Stomach (tissue), 7 donors: ENCODE measurements around the genes BEND6 and COL19A1.

DNA sequence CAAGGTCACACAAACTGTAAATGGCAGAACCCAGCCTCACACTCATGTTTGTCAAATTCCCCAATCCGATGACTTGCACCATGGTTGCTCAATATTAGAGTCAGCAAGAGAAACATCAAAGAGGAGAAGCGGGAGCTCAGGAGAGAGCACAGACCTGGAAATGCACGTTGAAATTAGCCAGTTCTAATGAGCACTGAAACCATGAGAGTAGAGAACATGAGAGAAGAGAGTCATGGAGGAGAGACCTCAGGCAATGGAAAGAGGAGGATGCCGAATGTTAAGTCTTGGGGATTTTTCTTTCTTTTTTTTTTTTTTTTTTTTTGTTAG, 13.4 kb upstream of the MLIP start:
- PRO-cap = no peak
- RAMPAGE, long total RNA, 5 experiments = no peak in any of the 5 experiments
- RRBS = no CpG with 5 or more reads among the region's 4 CpGs

- PRO-cap = no peak
- RAMPAGE, long total RNA, 5 experiments = no peak in any of the 5 experiments
- RRBS = no CpG with 5 or more reads among the region's 7 CpGs
These were observed 128.0 kb upstream of the FAM83B start for GRCh38 chr6:54718413-54719227.

GRCh38 chr6:56073511-56073869, 173.9 kb downstream of the COL21A1 start:
- PRO-cap = no peak
- RAMPAGE, long total RNA, 5 experiments = no peak in any of the 5 experiments
- RRBS = no CpG with 5 or more reads among the region's 1 CpG

GRCh38 chr6:56506307-56506815, 259.0 kb upstream of the COL21A1 start:
- PRO-cap = no peak
- RAMPAGE, long total RNA, 5 experiments = start-site peak on the minus strand in 1 of 5 experiments, at chr6:56506461-56506738 at its widest, 23 to 24 reads per replicate
- RRBS = no CpG with 5 or more reads among the region's 4 CpGs

GRCh38 chr6:56507378-56508139, 260.2 kb upstream of the COL21A1 start:
- PRO-cap = no peak
- RAMPAGE, long total RNA, 5 experiments = no peak in any of the 5 experiments
- RRBS = no CpG with 5 or more reads among the region's 7 CpGs

GRCh38 chr6:56614322-56614859, 340.2 kb downstream of the DST start:
- PRO-cap = no peak
- RAMPAGE, long total RNA, 5 experiments = no peak in any of the 5 experiments
- RRBS = no CpG with 5 or more reads among the region's 1 CpG

DNA sequence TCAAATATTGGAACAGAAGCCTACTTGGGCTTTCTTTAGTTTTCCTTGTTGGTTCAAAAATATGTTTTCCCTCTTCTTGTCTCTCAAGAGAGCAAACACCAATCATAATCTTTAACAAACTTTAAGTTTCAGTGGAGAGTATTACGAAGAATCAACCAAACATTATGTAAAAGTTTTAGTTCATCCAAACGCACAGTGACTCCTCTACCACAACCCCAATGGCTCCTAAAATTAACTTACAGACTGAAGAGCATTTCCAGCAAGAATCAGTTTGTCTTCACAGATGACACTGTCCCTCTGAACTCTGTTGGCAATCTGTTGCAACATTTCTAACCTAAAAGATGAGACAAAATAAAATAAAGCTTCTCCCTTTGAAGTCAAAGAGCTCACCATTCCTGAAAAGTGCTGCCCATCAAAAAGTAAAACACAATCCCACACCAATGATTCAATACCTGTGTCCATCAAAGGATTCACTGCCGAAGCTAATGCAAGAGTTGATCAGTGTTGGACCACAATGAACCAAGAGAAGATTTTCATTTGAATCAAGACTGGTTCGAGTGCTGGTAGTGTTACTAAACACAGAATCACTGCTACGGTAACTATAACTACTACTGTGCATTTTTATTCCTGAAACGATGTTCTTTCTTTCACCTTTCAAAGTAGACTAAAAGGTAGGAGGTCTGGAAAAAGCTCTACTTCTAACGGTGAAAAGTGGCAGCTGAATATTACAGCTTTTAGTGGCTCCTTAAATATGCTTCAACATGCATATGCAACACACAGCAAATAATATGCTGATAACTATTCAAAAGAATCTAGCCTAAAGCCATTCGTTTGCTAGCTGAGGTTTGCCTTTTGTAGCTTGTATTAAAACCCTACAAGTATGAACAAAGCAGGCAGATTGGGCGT, 312.2 kb downstream of the DST start:
- PRO-cap = no peak
- RAMPAGE, long total RNA, 5 experiments = no peak in any of the 5 experiments
- RRBS = no CpG with 5 or more reads among the region's 9 CpGs

DNA sequence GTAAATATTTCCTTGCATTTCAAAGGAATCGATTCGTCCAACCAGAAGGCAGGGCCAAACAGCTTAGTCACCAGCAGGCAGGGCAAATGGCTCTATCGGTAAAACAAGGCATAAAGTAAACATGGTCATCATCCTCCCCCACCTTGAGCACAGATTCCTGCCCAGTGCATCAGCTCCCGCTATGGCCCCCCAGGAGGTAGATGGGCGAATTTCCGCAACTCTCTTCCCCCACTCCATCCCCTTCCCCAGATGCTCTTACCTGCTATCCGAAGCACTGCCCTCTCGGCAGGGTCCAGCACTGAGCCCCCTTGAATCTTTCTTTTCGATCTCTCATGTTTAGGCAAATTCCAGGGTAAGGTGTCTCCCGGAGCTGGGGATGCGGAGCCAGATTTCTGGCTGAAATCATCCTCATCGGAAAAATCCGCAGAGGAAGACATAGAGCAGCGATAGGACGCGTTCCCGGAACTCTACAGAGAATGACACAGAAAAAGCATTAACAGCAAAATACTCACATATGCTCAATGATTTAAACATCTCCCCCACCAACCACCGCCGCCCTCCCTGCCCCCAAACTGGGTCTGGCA, 103.4 kb downstream of the DST start:
- PRO-cap = no peak
- RAMPAGE, long total RNA, 5 experiments = no peak in any of the 5 experiments
- RRBS = 8% methylated on average over 6 of the region's 19 CpGs

DNA sequence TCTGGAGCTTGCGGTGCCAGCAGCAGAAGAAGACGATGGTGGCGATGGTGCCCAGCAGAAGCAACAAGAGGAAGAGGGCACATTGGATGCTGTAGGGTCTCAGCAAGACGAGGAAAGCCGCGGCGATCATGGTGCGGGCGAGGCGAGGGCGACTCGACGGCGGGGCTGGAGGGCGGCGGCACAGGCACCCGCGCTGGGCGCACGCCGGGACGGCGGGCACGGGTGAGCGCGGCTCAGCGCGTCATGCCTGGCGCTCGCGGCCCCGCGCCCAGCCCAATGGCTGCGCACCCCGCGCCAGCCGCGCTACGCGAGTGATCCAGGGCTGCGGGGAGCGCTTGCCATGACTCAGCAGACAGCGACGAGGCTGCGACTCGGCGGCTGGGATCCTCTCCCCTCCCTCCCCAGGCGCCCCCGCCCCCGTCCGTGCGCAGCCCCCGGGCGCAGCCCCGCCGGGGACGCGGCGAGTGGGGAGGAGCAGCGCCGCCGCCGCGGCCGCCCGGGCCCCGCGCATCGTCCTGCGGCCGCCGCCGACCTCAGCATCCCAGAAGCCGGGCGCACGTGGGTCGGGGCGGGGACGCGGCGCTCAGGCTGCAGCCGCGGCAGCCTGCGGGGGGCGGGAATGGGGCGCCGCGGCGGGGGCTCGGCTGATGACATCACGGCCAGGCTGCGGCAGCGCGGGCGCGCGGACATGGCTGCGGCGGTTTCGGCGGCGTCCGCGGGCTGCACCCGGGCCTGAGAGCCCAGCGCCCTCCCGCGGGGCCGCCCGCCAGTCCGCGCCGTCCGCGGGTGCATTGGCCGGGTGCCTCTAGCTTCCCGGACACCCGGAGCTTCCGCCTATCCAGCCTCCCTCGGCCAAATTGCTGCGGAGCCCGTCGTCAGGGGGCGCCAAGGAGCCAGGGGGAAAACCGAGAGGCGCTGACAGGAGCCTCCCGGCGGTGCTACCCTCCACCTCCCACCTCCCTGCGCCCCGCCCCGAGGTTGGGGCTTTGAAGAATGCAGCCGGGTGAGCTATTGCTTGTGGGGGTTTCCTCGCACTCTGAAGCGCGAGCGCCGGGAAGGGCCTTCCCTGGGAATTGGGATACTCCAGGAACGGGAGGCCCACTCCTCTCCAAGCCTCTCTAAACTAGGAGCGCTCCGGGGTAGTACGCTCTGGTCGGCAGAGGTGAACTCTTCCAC, at the start of gene BEND6:
Gene BEND6, plus strand, starts transcription at position 650 of the 1,176 bp plus-strand sequence.
- PRO-cap = bidirectional peak, plus-strand start at position 351 of the sequence, minus-strand start at position 211 of the sequence; bidirectional peak, plus-strand start at position 677 of the sequence, minus-strand start at position 517 of the sequence
- RAMPAGE, long total RNA, 5 experiments = no peak in any of the 5 experiments
- RRBS = 2% methylated on average over 49 of the region's 142 CpGs

GRCh38 chr6:57224875-57225240, 2.8 kb upstream of the RAB23 start:
- PRO-cap = no peak
- RAMPAGE, long total RNA, 5 experiments = no peak in any of the 5 experiments
- RRBS = no CpG with 5 or more reads among the region's 1 CpG

GRCh38 chr6:63458534-63459181, 113.6 kb upstream of the PTP4A1 start:
- PRO-cap = bidirectional peak, plus-strand start at chr6:63458663, minus-strand start at chr6:63458631; unidirectional peak, minus-strand start at chr6:63458694
- RAMPAGE, long total RNA, 5 experiments = no peak in any of the 5 experiments
- RRBS = no CpG with 5 or more reads among the region's 6 CpGs

GRCh38 chr6:63524978-63525666, 47.2 kb upstream of the PTP4A1 start:
- PRO-cap = no peak
- RAMPAGE, long total RNA, 5 experiments = no peak in any of the 5 experiments
- RRBS = no CpG with 5 or more reads among the region's 7 CpGs

- PRO-cap = no peak
- RAMPAGE, long total RNA, 5 experiments = no peak in any of the 5 experiments
- RRBS = no CpG with 5 or more reads among the region's 1 CpG
These were observed 6.8 kb upstream of the PTP4A1 start for GRCh38 chr6:63565348-63565978.

- PRO-cap = no peak
- RAMPAGE, long total RNA, 5 experiments = start-site peak on the plus strand in 1 of 5 experiments, at chr6:63653728-63654508 at its widest, 24 reads per replicate
- RRBS = no CpG with 5 or more reads among the region's 3 CpGs
These were observed 18.5 kb downstream of the PHF3 start for GRCh38 chr6:63653910-63654686.

DNA sequence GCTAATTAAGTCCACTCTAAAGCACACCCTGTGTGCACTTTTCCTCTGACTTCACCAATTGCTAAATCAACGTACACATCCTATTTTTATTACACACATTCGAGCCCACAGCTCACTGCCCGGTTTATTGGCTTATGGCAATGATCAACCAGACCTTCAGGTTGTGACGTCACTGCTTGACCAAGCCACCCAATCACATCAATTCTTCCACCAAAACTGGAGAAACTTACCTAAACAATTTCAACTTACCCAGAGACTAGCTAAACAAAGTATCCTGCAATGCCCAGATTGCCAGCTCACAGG, 666.4 kb downstream of the PHF3 start:
- PRO-cap = no peak
- RAMPAGE, long total RNA, 5 experiments = no peak in any of the 5 experiments
- RRBS = no CpG with 5 or more reads among the region's 4 CpGs

- PRO-cap = no peak
- RAMPAGE, long total RNA, 5 experiments = no peak in any of the 5 experiments
These were observed 63.9 kb upstream of the EYS start for GRCh38 chr6:65771018-65771217.

- PRO-cap = bidirectional peak, plus-strand start at chr6:68635087, minus-strand start at chr6:68635133; bidirectional peak, plus-strand start at chr6:68635357, minus-strand start at chr6:68635161
- RAMPAGE, long total RNA, 5 experiments = start-site peak on the minus strand in 1 of 5 experiments, at chr6:68634958-68635001 at its widest, 7 reads per replicate
- RRBS = 4% methylated on average over 28 of the region's 73 CpGs
These were observed 535 bp upstream of the ADGRB3 start for GRCh38 chr6:68634267-68635227.

GRCh38 chr6:69769126-69769545, 27.7 kb downstream of the LMBRD1 start:
- PRO-cap = no peak
- RAMPAGE, long total RNA, 5 experiments = start-site peak on the minus strand in 1 of 5 experiments, at chr6:69769213-69769318 at its widest, 12 reads per replicate

- PRO-cap = unidirectional peak, plus-strand start at chr6:69866571; unidirectional peak, minus-strand start at chr6:69866616; unidirectional peak, minus-strand start at chr6:69866689
- RAMPAGE, long total RNA, 5 experiments = start-site peak on the plus strand in 4 of 5 experiments, at chr6:69866550-69866599 at its widest, 58 to 870 reads per replicate
- RRBS = 9% methylated on average over 7 of the region's 24 CpGs
These were observed at the start of gene COL19A1 for GRCh38 chr6:69866113-69866744. Gene COL19A1, plus strand, starts transcription at chr6:69866556.

DNA sequence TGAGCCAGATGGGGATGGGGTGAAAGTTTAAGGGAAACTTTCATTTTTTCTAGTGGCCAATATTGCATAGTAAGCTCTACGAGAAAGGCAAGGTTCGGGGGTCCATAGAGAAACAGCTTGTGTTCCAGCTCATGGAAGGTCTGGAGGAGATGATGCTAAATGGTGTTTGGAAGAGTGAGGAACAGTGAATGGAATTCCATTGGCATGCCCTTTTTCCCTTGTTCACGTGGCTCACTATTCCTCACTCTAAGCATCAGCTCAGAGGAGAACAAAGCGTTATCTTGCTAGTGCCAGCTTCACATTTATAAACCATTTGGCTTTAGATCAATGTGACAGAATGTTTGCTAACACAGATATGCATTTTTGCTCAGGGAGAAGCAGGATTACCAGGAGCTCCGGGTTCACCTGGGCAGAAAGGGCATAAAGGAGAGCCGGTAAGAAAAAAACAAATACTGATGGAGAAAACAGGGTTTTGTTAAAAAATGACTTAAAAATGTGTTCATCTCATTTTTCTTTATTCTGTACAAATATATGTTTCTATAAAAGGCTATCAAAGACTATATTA, 71.4 kb downstream of the COL19A1 start:
- PRO-cap = no peak
- RAMPAGE, long total RNA, 5 experiments = no peak in any of the 5 experiments
- RRBS = no CpG with 5 or more reads among the region's 6 CpGs